Hair follicular keratinocyte (primary cell): ENCODE measurements around the genes GBP3, LRRC8B and CDC7.

- RAMPAGE, long total RNA, result no peak
Measured at GRCh38 chr1:86710580-86711076, 6.3 kb downstream of the SH3GLB1 start.

DNA sequence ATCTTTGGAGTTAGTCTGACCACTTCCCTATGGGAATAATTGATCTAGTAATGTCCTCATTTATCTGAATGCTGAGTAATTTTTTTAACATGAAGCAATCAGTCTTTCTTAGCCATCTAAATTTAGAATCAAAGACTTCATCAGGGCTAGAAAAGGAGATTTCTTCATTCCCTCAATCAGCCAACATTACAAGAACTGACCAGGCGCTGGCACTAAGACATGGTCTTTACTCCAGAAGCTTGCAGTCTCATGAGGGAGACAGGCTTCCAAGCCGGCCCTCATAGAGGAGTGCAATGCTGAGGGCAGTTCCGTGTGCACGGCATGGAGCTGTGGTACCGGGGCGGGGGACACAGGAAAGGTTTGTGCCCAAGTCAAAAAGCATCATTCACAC lies 84.5 kb downstream of the SH3GLB1 start:
- RAMPAGE, long total RNA, result no peak

GRCh38 chr1:86852683-86853034 lies 61.3 kb downstream of the SELENOF start:
- RAMPAGE, long total RNA, result no peak

DNA sequence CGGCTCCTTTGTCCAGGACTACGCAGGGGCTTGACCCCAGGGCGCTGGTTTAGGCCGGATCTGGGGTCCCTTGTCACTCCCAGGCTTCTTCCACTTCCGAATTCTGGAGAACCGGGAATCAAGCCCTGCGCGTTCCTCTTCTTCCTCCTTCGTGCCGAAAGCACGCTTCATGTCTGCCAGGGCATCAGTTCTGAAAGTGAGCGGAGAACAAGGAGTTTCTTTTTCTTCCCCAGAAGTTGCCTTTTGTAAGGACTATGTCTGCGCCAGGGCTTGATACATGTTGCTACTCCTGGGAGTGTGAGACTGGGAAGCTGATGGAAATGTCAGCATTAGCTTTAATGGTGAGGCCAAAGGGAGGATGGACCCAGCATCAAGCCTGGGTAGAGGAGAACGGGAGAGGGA lies 196.0 kb upstream of the LMO4 start:
- RAMPAGE, long total RNA, result no peak

- RAMPAGE, long total RNA, result no peak
Measured at GRCh38 chr1:87344849-87345750, 16.4 kb downstream of the LMO4 start.

DNA sequence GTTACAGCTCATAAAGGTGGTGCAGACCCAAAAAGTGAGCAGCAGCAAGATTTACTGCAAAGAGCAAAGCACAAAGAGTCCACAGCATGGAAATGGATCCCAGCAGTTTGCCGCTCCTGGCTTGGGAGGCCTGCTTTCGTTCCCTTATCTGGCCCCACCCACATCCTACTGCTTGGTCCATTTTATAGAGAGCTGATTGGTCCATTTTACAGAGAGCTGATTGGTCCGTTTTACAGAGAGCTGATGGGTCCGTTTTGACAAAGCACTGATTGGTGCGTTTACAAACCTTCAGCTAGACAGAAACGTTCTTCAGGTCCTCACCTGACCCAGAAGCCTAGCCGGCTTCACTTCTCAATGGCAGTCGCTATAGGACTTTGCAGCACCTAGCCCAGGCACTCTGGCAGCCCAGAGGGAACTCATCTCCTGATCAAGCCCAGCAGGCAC lies 200.1 kb downstream of the LMO4 start:
- RAMPAGE, long total RNA, result no peak

DNA sequence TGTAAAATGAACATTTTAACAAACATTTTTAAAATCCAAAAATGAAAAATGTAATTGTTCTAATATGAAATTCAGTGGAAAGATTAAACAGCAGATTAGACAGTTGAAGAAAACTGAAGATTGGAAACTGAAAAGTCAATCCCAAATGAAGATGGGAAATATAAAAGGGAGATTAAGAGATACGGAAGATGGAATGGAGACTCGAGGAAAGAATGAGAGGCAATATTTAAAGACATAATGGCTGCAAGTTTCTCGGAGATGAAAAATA lies 53.8 kb downstream of the GTF2B start:
- RAMPAGE, long total RNA, result no peak

- RAMPAGE, long total RNA, result no peak
Measured at GRCh38 chr1:88890364-88890693, 1.0 kb downstream of the GTF2B start.

DNA sequence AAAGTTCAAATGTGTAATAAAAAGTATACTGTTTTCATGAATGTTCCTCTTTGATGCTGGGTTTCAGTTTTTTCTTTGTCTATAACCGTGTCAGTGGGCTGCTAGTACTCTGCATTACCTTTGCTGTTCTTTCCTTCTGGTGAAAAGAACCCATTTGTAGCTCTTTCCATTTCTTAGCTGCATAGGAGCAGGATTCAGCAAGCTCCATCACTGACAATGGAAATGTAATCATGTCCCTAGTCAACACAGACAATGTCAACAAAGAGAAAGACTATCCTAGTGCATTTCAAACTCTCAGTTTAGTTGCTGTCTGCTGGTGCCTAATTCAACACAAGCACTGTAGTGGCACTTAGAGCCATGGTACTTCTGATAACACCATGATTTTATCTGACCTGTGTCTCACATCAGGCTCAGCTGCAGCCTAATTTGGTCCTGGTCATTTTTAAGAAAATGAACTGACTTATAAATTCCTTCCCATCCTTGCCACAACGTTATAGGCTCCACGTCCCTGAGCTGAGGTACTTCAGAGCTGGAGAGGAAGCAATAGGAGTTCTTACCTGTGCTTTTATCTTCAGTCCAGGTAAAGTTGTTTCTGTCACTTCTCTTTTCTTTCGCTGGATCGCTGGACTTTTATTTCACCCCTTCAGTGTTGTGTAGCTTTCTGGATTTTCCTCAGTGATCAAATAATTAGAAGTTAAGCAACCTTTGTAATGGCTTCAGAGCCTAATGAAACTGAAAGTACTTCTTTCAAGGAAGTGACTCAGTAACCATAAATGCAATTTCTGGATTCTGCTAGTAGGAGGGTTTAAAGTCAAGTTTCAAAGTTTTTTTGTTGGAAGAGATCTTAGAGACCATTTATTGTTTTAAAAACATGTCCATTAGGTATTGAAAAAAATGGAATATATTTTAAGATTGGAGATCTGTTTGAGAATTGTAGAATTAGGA lies at the start of gene GBP3:
Gene GBP3, minus strand, starts transcription at position 740 of the 945 bp plus-strand sequence.
- RAMPAGE, long total RNA, result no peak

DNA sequence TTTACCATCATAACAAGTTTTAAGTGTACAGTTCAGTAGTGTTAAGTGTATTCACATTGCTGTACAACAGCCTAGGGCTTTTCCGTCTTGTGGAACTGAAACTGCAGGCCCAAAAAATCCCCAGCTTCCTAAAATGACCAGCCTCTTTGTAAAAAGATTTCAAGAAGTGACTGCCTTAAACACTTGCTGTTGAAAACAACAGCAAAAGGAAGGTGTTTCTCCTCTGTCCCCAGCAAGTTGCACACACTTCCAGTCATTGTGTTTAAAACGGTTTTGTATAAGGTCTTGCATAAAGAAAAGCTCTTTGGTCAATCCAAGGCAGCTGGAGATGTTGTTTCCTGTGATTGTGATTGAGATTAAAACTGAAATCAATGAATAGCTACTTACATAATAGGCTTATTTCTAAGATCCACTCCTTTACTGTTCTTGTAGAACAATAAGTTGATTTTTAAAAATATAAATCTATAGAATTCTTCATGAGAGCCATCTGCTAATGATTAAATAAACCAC lies 16.1 kb upstream of the GBP1 start:
- RAMPAGE, long total RNA, result no peak

- RAMPAGE, long total RNA, result no peak
Measured at GRCh38 chr1:89523892-89524954, at the start of gene LRRC8B. TSS of gene LRRC8B (plus strand) at chr1:89524829.

DNA sequence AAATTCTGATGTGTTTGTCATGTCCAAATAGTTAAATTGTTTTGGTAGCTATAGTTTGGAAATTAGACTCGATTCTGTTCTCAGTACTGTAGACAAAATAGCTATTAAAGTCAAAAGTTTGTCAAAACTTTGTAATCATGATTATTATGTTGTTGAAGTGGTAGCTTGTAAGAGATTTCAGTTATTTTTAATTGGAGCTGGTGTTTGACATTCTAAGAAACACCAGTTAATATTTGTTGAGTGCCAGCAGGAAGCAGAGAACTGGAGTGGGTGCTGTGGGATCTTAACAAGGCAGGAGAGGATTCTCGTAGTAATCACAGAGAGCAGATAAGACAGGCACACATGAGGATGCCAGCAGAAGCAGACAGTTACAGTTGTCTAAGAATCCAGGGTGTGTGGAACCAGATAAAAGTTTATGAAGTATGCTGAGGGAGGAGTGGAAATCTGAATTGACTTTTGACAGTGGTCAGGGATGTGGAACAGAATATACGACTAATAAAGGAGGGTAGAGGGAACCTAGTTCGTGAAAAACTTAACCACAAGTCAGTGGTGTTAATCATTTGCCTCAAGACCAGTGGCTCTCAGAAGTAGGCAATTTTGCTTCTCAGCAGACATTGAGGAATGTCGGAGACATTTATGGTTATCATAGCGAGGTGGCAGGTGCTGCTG lies 2.7 kb downstream of the LRRC8D start:
- RAMPAGE, long total RNA, result no peak

GRCh38 chr1:89870858-89871687 lies 50.2 kb downstream of the LRRC8D start:
- RAMPAGE, long total RNA, result no peak

DNA sequence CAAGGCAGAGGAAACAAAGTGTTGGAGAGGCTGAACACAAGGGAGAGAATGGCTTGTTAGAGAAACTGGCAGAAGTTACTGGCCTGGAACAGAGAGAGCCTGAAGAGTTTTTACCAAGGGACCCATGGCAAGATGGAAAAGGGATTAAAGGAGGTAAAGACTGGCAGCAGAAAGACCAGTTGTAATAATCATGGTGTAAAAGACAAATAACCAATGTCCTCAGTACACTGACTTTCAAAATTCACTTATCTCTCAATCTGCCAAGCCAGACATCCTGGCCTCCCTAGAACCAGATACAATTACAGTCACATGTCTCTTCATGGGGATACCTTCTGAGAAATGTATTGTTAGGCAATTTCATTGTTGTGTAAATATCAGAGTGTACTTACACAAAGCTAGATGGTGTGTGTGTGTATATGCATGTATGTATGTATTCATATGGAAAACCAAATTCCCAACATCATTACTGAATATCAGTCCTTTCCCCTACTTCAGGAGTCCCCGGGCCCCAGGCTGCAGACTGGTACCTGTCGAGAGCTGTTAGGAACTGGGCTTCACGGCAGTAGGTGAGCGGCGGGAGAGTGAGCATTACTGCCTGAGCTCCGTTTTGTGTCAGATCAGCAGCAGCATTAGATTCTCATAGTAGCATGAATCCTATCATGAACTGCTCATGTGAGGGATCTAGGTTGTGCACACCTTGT lies 65.4 kb upstream of the ZNF326 start:
- RAMPAGE, long total RNA, result no peak

DNA sequence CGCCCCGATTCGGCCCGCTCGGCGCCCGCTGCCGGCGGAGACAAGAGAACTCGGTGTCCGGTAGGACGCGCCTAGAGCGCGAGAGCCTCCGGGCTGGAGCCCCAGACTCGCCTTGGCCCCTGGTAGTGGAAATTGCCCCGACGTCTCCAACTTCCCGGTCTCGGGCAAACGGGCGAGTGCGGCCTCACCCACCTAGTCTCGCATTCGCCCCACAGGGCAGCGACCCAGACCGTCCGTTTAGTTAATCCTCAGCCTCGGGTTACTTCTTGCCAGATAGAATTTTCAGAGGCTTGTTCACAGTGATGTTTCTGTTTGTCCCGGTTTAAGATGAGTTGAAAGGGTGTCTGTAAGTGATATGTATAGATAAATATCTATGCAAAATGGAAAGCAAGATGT lies 531 bp downstream of the ZNF326 start:
- RAMPAGE, long total RNA, result no peak

GRCh38 chr1:90607211-90607627 lies 109.9 kb downstream of the BARHL2 start:
- RAMPAGE, long total RNA, result no peak

DNA sequence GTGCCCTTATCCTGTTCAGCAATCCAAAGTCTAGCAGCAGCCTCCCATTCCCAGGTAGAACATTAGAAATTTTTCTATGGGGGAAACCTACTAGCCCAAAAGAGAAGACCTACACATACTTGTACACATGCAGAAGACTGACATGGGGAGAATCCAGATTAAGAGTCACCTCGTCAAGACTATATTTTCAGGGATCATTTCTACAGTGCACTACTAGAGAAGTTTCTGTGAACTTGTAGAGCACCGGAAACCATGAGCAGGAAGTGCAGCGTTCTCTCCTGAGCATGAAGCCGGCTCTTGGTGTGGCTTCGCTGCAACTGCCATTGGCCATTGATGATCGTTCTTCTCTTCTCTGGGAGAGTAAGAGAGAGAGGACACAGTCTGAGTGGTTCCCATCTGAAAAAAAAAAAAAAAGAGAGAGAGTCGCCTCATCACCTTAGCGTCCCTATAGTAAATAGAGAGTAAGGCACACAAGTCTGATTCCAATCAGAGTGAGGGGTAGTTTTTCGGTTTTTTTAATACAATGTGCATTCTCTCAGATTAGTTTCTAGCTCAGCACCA lies 59.4 kb downstream of the BARHL2 start:
- RAMPAGE, long total RNA, result no peak

- RAMPAGE, long total RNA, result no peak
Measured at GRCh38 chr1:90706776-90707351, 10.2 kb downstream of the BARHL2 start.

DNA sequence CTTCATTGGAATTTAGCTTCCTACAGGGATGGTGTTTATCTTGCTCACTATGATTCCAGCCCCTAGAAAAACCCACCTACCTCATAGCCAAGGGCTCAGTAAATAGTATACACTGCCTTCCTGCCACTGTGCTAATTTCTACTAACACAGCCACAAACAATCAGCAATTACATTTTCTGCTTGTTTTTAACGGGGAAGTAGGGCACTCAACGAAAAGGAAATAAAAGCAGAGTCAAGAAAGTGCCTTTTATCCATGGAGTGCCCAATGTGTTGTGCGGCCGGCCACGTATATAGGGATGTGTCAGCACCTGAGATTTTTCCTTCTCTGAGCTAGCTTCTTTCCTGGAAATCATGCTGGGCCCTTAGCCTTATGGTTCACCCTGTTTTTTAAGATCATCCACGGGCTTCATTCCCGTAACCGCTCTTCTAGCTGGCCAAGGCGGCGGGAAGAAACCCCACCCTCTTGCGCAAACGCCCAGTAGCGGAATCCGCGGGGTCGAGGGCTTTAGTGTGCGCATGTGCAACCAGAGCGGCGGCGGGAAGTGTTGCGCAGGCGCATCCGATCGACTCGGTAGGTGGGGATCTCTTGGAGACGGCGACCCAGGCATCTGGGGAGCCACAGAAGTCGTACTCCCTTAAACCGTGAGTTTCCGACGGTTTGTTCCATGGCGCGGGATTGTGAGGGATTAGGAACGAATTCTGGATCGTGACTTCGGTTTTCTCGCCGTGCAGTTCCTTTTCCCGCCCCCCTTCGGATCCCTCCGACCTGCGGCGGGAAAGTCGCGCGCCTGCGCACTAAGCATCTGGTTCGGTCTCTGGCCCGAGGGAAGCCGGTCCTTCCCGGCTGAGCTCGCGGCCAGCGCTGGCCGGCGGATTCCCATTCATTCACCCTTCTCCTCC lies at the start of gene CDC7:
Gene CDC7, plus strand, starts transcription at position 545 of the 900 bp plus-strand sequence.
- RAMPAGE, long total RNA, result no peak

DNA sequence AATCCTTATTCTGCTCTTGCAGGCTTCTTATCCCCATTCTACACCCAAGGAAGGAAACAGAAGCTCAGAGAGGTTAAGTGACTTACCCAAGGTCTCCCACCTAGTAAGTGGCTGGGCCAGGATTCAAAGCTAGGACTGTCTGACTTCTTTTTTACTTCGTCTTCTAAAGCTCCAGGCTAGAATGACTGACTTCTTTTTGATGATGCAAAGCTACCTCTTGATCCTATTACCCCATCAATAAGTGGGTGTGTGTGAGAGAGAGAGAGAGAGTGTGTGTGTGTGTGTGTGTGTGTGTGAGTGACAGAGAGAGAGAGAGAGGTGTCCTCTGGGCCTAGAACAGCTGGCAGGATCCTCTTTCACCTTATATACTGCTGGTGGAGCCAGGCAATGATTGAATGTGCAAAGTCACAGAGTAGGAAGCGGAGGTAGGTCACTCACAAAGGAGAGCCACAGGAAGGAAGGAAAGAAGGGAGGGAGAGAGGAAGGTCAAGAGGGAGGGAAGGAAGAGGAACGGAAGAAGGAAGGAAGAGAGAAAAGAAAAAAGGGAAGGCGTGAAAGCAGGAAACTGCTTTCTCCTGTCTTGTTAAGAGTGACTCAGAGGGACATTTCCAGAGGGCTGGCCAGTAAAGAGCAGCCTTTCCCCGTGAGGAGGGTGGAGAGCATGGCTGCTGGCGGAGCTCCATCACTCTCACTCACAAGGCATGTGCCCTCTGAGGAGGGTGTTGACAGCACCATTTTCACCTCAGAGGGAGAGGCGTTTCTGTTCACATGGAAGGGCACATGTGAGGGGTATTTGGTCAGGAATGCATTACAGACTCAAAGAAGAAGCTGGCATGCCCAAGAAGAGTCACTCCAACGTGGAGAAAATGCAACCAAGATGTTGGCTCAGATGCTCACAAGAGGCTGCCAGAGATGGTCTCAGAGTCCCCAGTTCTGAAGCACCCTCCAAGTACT lies 69.0 kb downstream of the CDC7 start:
- RAMPAGE, long total RNA, result no peak